Fibroblast of villous mesenchyme (primary cell): ENCODE measurements around a stretch of chr6.

DNA sequence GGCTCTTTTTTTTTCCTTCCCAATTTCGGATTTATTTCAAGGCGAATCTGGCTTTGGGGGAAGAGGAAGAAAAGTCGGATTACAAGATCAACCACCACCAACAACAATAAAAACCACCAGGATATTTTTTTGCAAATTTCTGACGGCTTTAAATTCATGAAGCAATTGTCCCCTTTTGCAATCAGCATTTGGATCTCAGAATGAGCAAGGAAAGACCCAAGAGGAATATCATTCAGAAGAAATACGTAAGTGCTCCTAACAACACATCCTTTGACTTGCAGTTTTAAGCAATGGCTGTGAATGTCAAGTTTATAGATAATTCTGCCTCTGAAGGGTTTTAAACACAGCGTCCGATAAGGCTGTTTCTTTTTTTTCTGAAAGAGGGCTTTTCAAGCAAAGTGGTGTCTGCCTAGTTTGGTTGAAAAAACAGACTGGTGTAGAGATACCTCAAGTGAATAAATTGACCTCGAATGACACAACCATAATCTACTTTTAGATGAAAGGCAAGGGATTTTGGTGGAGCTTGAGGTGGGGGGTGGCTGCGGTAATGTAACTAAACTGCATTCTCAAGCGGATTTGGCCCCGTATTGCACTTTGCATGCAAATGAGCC is 576 bp downstream of the JARID2 start:
- CAGE, long polyA plus RNA = no peak

GRCh38 chr6:15247454-15248457 is 1.9 kb downstream of the JARID2 start:
- CAGE, long polyA plus RNA = no peak

DNA sequence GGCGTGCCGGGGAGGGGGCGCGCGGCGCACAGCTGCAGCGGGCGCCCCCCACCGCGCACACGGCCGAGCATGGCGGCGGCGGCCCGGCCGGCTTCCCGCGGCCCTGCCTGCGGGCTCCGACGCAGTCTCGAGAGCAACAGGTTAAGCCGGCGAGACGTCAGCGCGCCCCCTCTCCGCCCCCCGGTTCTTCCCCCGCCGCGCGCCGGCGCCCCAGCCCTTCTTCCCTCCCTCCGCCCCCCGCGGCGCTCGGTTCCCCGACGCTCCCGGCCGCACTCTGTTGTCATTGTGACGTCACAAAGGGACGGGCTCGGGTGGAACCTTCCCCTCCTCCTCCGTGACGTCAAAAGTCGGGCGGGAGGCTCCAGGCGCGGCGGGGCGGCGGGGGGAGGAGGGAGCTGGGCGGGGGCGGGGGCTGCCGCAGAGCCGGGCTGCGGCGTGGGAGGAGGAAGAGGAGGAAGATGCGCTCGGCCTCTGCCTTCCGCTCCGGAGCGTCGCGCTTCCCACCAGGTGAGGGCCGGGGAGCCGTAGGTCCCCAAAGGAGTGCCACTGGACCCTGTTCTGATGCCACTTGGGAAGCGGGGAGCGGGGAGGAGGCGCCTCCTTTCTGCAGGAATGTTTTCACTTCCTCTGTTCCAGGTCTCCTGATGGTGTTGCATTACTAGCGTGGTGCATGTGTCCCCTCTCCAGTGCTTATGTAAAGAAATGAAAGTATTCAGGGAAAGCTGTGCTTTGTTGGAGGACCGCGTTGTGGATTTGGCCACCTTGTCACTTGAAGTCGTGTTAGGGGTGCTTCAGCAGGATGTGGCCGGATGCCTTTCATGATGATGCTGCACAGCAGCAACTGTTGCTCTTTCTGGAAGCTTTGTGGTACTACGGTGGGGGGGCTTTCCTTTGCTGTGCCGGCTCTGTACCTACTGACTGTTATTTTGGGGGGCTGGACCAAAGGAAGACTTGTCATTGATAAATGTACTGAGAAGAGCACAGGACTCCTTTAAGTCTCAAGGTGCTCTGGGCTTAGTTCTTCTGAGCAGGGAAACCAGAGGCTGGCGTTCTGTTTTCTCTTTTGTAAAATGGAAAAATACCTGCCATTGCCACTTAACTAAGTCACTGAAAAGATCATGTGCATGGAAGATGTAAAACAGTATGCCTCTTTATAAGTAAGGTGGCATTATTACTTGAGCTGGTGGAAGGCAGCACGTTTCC is 3.0 kb downstream of the JARID2 start:
- CAGE, long polyA plus RNA = no peak

DNA sequence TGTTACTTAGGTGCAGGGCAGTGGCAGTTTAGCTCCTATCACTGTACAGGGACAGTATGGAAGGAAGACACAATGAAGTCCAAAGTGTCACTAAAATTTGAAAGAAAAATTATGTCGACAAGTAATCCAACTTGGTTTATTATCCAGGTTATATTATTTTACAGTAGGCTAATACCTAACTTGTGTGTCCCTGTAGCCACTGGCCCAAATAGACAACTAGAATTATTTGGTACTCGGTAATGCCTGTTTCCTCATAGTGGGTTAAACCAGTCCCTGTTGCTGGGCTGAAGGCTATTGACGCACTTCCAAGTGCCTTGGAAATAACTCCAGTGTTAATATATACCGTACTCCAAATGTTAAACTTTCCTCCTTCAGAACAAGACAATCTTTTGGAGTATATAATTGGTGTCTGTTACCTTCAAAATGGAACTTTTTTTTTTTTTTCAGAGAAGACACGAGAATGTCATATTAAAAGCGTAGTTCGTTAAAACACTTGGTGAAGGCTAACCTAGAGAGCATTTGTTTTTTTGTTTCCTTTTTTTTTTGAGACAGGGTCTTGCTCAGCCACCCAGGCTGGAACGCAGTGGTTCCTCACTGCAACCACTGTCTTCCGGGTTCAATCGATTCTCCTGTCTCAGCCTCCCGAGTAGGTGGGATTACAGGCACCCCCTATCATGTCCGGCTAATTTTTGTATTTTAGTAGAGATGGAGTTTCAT is 4.8 kb downstream of the JARID2 start:
- CAGE, long polyA plus RNA = no peak

DNA sequence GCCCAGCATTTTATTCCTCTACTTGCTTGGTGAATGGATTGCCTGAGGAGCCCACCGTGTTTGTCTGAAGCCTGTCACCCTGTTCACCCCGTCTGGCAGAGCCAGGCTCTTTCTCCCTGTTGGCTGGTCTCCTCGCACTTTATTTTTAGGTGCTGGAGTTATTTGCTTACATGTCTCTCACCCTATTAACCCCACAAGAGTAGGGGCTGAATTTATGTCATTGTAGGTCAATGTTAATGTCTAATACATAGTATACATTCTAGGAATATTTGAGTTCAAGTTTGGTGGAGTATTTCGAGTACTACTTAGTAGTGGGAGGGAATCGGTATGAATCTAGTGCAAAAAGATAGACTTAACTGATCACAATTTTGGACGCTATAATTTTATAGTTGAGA is 10.7 kb downstream of the JARID2 start:
- CAGE, long polyA plus RNA = no peak

- CAGE, long polyA plus RNA = no peak
Observed at GRCh38 chr6:15291267-15291709, 45.4 kb downstream of the JARID2 start.

GRCh38 chr6:15292890-15293766 is 47.3 kb downstream of the JARID2 start:
- CAGE, long polyA plus RNA = no peak

GRCh38 chr6:15309483-15310139 is 63.7 kb downstream of the JARID2 start:
- CAGE, long polyA plus RNA = no peak

DNA sequence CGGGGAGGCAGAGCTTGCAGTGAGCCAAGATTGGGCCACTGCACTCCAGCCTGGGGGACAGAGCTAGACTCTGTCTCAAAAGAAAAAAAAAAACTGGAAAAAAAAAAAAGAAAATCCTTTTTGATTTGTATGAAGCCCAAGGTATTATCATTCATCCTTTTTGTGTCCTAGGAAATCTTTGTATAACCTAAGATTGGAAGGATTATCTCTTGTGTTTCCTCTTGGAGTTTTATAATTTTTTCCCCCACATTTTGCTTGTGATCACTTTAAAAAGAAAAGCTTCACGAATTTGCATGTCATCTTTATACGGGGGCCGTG is 78.2 kb downstream of the JARID2 start:
- CAGE, long polyA plus RNA = no peak

GRCh38 chr6:15353893-15354573 is 108.2 kb downstream of the JARID2 start:
- CAGE, long polyA plus RNA = no peak

GRCh38 chr6:15362731-15363297 is 116.9 kb downstream of the JARID2 start:
- CAGE, long polyA plus RNA = no peak

- CAGE, long polyA plus RNA = no peak
Observed at GRCh38 chr6:15586496-15587258, 76.2 kb downstream of the DTNBP1 start.

GRCh38 chr6:15895731-15896119 is 232.9 kb upstream of the DTNBP1 start:
- CAGE, long polyA plus RNA = no peak

GRCh38 chr6:16129840-16130153 is 911 bp downstream of the MYLIP start:
- CAGE, long polyA plus RNA = no peak

DNA sequence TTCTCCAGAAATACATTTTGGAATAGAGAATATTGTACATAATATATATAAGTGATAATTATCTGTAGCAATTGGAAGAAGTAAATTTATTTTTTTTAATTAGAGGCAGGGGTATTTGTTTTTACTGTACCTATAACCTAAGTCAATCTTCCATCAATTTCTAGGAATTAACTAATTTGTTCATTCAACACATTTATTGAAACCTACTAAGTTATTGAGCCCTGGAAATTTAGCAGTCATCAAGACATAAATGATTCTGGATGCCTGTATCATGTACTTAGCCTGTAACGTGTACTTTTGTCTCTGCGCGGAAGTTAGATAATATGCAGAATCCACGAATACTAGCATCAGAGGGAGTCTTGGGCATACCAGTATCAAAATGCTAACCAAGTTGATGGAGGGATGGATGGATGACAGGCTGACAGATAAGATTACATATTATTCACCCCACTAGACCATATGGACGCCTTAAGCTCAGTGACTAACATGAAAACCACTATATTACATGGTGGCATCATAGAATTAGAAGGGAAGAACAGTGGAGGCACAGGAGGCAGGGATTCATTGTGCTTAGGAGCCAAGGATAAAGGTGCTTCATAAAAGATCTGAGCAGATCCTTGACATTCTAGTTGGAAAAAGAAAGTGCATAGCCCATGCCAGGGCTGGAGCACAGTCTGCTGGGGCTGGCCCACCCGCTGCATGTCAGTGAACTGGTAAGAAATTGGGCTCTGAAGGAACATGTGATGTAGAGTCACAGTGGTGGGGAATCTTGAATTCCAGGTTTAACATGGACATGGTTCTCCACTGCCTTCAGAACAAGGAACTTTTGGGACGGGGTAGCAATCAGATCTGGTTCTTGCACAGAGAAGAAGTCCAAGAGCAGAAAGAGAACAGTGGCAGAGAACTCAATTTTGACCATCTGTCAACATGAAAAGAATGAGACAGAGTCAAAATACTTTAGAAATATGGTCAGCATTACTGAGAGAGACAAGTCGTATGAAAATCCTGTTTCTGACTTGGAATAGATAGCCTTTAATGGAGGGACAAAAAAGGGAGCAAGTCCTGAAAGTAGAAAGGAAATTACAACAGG is 20.3 kb downstream of the MYLIP start:
- CAGE, long polyA plus RNA = no peak

DNA sequence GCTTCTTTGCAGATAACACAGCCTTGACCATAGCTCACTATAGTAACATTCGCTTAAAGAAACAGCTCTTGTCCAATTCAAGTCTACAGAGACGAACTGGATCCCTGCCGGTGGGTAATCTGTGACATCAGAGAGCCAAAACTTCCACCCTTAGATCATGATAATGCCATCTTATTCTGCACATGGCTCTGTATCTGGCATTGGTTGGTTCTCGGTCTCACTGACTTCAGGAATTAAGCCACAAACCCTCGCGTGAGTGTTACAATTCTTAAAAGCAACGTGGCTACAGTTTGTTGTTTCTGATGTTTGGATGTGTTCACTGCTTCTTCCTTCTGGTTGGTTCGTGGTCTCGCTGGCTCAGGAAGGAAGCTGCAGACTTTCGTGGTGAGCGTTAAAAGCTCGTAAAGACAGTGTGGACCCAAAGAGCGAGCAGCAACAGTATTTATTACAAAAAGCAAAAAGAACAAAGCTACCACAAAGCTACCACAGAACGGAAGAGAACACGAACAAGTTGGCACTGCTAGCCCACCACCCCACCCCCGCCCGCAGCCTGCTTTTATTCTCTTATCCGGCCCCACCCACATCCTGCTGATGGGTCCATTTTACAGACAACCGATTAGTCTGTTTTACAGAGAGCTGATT is 51.0 kb downstream of the MYLIP start:
- CAGE, long polyA plus RNA = no peak

DNA sequence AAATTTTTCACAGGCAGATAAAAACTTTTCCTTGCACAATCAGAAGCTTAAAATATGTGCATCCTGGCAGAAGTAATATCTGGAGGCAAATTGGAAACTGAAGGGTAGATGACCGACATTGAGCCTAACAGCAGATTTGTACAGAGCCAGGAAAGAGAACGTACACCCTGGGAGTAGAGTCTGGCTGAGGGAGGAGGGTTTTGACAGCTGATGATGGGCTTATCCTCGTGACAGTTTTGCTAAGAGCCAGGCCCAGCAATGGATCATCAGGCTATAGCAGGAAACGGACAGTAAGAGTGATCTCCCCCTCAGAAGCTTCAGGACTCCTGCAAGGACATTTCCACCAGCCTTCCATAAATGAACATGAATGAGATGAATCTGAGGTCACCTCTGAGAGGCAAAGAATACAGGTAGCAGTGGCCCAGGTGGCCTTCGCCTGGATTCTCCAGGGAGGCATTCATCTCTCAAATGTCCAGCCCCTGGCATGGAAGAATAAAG is 2.7 kb downstream of the GMPR start:
- CAGE, long polyA plus RNA = no peak

DNA sequence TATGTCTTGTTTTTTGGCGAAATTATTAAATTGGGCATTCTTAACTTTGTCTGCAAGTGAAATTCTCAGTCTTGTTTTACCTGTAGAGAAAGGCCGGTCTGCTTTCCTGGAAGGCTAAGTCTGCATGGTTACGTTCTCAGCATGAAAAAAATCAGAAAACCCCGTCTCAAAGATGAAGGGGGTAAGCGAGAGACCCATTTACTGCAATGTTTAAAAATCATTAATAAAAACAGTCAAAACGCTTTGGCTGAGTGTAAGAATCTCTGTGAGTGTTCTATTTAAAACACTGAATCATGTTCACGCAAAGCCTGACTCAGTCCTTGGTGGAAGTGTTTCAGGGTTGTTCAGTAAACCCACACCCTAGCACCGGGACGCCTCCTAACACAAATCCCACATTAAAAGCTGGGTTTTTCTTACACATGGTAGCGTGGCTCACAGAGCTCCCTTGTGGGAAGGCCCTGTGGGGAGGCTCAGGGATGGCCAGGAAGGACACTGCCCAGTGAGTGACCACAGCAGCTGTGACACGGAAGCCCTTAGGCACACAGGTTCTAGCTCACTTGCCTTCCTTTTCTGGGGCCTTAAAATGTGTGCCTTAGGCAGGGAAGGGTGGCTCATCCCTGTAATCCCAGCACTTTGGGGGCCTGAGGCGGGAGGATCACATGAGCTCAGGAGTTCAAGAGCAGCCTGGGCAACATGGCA is 80.1 kb downstream of the GMPR start:
- CAGE, long polyA plus RNA = no peak

GRCh38 chr6:16319812-16320448 is 81.5 kb downstream of the GMPR start:
- CAGE, long polyA plus RNA = no peak

GRCh38 chr6:16320449-16321237 is 82.3 kb downstream of the GMPR start:
- CAGE, long polyA plus RNA = no peak